Monocyte (primary cell): ENCODE measurements around the gene NOTUM.

GRCh38 chr17:81919321-81920367 lies 1.7 kb upstream of the SIRT7 start:
- PRO-cap, 2 experiments: peak in 1 of 2 experiments; most common minus-strand start chr17:81919377 (in 1)

DNA sequence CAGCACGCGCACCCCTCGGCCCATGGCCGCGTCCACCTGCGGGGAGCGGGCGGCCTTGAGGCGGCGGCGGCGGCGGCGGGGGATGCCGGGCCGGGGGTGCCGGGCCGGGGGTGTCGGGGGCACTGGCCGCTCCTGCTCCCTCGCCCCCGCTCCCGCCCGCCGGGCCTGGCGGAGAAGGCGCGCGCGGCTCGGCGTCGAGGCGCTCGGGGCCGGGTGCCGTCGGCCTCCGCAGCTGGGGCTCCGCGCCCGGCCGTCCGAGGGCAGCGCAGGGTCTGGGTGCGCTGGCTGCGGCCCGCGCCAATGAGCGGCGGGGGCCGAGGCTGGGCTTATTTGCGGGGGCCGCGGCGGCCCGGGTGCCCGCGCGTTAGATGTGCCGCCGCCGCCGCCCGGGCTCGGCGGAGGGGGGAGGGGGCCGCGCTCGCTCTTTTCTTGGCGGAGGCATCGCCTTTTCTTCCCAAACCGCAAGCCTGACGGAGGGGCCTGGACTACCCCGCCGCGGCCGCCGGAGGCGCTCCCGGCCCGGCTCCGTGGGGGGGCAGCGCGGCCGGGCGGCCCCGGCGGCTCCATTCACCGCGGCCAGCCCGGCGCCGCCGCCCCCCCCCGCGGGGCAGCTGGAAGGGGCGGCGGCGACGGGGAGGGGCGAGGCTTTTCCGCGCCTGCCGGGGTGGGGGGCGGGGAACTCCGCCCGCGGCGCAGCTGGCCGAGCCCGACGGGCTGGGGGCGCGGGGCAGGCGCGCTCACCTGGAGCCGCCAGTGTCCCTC lies at the start of gene NOTUM:
Gene NOTUM (minus strand): TSS at position 302 of the 762 bp plus-strand sequence.
- PRO-cap, 2 experiments: no peak in any of the 2 experiments

DNA sequence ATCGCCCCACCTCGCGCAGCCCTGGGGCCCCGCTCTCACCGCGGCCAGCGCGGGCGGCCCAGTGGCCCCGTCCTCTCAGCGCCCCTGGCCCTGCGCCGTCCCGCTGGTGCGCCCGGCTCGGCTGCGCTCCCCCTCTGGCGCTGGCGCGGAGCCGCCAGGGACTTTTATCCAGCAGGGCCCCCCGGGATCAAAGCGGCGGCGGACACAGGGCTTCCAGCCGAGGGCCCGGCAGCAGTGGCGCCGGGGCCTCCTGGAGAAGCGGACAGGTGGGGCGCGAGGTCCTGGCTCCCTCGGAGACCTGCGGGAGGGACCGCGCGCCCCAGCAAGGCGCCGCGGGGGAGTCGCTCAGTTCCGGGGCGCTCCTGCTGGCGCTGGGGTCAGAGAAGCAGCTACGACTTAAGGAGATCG lies 722 bp upstream of the NOTUM start:
- PRO-cap, 2 experiments: no peak in any of the 2 experiments

DNA sequence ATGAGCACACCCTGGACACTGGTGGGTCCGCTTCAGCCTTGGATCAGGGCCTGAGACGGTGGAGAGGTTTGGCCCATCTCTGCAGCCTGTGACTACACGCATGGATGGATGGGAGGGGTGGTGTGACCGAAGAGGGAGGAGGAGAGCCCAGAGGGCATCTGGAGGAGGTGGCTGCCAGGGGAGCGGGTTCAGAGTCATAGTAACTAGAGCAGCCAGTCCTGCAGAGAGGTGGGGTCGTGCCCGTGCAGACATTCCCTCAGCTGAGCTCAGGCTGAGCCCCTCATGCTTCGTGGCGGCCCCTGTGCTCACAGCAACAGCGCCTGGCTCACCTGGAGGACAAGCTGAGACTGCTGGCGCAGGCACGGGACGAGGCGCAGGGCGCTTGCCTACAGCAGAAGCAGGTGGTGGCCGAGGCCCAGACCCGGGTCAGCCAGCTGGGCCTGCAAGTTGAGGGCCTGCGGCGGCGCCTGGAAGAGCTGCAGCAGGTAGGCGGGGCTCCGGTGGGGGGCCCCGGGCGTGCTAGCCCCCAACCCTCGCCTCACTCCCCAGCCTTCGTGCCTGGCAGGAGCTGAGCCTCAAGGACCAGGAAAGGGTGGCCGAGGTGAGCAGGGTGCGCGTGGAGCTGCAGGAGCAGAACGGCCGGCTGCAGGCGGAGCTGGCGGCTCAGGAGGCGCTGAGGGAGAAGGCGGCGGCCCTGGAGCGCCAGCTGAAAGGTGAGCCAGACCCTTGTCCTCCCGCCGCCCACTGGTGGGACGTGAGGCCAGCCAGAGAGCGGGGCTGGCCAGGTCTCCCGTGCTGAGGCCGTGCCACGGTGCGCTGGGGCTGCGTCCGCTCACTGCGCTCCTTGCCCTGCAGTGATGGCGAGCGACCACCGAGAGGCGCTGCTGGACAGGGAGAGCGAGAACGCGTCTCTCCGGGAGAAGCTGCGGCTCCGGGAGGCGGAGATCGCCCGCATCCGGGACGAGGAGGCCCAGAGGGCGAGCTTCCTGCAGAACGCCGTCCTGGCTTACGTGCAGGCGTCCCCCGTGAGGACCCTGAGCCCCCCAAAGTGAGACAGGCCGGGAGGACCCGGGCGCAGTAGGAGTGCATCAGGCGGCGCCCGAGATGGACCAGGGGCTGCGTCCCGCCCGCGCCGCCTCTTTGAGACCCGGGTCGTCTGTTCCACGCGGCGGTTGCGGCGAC lies 1.3 kb upstream of the RAC3 start:
- PRO-cap, 2 experiments: no peak in any of the 2 experiments

DNA sequence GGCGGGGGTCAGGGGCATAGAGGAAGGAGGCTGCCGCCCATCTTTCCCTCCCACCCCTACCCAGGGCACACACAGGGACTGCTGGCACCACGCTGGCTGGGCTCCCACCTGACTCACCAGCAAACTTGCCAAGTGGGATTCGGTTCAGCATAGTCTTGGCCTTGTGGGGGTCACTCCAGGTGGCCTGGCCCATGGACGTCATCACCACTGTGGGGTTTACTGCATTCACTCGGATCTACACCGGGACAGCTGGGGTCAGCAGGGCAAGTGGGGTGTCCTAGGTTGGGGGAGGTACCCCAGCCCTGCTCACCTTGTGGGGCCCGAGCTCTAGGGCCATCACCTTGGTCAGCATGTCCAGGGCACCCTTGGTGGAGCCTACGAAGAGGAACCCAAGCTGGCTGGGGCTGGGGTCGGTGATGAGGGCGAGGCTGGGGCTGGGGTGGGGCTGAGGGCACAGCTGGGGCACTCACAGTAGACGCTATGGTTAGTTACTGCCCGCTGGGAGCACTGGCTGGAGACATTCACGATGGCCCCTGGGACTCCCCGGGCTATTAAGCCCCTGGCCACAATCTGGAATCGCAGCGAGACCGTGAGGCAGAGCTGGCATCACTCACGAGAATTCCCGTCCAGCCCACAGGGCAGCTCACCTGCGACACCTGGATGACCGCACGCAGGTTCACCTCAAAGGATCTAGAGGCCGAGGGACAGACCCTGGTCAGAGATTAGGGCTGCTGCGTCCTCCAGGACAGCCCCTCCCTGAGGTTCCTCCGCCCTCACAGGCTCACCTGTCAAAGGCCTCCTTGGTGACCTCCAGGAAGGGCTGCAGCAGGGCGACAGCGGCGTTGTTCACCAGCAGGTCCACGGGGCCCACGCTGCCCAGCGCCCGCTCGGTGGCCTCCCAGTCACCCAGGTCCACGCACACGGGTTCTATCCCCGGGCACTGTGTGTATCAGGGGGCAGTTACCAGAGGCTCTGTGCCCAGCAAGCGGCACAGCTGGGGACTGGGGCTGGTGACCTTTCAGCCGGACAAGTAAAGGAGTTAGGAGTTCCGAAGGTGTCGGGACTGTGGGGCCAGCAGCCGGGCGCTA lies 1.1 kb downstream of the DCXR start:
- PRO-cap, 2 experiments: no peak in any of the 2 experiments

DNA sequence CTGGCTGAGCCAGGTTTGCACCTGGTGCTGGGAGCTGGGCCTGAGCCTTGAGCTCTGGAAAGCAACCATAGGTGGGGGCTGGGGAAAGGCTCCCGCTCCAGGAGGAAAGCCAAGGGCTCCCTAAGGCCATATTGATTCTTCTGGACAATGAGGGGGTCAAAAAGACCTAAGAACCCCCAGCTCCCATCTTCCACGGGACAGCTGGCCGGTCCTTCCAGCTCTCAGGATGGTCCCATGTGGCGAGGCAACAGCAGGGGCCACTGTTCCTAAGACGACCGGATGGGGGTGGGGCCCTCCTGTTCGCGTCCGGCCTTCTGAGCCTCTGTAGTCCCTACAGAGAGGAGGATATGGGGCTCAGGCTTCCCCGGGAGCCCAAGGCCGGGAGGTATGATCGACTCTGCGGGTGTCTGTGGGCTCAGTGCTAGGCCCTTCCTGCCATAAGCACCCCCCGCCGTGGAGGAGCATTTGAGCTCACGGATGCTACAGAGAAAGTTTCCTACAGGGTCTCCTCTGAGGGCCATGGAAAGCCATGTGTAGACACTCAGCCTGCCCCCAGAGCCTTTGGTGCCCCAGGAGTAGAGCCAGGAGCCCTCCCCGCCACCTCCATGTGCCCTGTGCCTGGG lies 6.0 kb upstream of the DCXR start:
- PRO-cap, 2 experiments: no peak in any of the 2 experiments

- PRO-cap, 2 experiments: no peak in any of the 2 experiments
Observed at GRCh38 chr17:82053565-82054188, 2.0 kb downstream of the GPS1 start.

DNA sequence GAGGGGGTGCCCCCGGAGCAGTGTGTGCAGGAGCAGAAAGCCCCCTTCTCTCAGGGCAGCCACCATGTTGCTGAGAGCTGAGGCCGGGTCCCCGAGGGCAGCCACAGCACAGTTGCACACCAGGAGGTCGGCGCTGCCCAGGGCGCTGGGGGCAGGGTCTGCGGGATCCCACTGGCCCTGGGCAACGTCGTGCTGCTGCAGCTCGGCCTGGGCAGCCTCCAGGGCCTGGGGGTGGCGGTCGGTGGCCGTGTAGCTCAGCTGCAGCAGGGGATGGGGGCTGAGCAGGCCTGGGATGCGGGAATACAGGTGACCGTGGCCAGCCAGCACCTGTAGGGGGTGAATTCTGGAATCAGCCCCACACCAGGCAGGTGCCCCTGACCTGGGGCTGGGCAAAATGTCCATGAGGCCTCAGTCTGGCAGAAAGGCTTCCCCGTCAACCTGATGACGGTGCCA lies 12.5 kb downstream of the FASN start:
- PRO-cap, 2 experiments: no peak in any of the 2 experiments

- PRO-cap, 2 experiments: no peak in any of the 2 experiments
Observed at GRCh38 chr17:82086196-82086869, 11.7 kb downstream of the FASN start.

DNA sequence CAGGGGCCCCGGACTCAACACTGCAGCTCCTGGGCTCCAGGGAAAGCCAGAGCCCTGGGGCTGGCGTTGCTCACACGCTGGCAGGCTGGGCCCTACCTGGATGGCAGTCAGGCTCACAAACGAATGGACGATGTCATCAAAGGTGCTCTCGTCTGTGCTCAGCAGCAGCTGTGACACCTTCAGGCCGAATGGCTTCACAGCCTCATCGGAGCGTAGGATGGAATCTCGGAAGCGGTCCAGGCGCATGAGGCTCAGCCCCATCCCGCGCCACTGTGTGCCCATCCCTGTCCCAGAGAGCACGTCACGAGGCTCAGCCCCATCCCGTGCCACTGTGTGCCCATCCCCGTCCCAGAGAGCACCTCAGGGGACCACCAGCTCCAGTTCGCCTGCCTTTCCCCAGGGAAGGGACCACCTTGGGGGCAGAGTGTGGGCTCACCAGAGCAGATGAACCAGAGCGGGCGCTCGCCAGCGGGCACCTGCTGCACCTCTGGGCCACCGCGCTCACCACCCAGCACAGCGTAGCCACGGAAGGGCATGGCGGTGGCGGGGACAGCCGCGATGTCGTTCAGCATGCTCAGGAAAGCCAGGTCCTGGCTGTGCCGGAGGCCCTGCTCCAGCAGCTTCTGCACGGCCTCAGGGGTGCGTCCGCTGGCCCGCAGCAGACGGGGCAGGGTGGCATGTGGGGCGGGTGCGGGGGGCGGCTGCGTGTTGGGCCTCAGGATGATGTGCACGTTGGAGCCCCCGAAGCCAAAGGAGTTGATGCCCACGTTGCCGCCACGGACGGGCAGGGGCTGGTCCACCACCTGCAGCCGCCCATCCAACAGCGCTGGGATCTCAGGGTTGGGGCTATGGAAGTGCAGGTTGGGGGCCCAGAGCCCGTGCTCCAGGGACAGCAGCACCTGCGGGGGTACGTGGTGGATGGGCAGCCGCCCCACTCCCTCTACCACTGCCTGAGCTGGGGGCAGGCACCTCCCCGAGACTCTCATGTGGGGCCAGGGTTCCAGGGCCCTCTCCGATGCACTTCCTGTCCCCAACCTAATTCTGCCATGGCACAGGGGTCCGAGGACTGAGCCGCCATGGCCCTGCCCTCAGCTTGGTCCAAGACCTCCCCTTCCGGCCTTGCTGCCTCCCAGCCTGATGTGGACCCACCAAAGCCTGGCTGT lies 6.9 kb downstream of the FASN start:
- PRO-cap, 2 experiments: peak in 1 of 2 experiments; most common minus-strand start position 380 of the sequence (in 1)

DNA sequence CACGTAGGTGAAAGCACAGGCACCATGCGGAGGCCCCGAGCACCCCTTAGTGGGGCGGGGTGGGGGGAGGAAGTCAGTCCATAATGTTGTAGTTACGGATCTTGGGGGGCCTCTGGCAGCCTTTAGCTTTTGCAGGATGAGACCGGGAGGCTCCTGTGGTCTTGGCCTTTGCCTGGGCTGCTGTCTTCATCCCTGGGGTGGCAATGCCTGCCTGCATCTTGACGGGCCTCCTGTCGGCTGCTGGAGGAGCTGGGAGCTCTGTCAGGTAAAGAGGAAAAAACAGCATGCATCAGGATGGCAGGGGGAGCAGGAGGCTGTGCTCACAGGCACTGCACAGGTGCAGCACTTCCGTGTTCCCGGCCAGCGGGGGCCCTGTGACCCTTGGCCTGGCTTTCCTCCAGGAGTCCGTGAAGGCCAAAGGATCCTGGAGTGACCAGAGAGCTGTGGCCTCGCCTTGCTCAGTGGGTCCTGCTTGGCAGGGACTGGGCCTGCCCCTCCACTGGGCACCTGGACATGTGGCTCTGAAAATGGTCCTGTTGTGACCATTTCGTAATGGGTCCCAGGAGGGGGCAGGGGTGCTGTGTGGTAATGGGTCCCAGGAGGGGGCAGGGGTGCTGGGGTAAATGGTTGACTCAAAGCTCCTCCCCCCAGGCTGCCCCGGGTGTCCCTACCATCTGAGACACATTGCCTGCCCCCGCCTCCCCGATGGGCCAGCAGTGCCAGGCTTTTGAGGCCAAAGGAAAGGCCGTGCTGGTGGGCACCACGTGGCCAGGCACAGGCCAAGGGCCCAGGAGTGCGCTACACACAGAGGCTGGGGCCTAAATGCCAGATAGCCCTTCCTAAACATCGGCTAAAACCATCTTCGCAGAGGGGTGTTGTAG lies 3.8 kb upstream of the FASN start:
- PRO-cap, 2 experiments: no peak in any of the 2 experiments

DNA sequence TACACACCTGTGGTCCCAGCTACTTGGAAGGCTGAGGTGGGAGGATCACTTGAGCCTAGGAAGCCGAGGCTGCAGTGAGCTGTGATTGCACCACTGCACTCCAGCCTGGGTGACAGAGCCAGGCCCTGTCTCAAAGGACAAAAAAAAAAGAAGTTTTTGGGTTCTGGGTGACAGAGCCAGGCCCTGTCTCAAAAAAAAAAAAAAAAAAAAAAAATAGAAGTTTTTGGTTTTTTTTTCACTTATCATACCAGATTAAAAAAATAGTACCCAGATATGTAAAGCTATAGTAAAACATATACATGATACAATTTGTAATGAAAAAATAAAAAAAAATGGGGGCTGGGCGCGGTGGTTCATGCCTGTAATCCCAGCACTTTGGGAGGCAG lies 35.2 kb upstream of the FASN start:
- PRO-cap, 2 experiments: no peak in any of the 2 experiments

DNA sequence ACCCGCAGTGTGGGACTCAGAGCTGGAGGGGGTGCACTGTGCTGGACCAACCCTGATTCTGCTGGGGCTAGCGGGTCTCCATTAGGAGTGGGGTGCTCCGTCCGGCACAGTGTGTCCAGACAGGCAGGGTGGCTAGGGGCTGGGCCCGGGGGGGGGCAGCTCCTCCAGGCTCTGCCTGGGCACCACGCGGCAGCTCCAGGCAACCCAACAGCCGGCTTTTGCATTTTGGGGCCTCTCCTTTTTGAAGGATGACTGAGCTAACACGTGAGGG lies 9.1 kb downstream of the SLC16A3 start:
- PRO-cap, 2 experiments: peak in 2 of 2 experiments; most common plus-strand start position 10 of the sequence (in 1); most common minus-strand start position 216 of the sequence (in 1)

DNA sequence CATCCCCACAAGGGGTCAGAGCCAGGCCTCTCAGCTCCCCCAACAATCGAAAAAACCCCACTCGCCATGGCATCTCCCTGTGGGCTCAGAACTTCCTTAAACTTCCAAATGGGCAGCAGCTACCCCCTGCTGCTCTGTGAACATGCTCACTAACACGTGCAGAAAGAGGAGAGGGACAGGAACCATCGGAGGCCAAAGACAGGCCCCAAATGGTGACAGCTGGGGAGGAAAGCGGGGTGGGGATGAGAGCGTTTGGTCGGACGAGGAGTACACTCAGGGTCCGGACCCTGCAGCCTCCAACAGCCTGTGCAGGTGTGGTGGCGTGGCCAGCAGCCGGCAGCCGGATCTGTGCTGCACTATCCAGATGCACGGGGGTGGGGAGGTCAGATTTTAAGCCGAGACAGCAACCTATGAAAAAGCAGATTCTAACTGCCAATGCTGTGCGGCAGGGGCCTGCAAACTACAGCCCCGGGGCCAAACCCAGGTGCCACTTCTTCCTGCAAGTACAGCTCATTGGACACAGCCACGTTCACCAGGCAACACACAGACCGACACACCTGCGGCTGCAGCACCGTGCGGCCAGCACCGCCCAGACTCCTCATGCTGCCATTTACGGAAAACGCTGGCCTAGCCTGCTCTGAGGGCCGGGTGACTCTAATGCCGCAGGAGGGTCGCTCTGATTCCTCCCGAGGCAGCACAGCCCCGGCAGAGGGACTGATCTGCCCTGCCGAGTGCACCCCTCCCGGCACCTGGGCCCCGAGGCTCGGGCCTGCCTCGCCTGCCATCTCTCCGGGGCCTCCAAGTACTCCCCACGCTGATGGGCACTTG lies 21.1 kb downstream of the SLC16A3 start:
- PRO-cap, 2 experiments: peak in 2 of 2 experiments; most common plus-strand start position 166 of the sequence (in 1); most common minus-strand start position 597 of the sequence (in 1)

DNA sequence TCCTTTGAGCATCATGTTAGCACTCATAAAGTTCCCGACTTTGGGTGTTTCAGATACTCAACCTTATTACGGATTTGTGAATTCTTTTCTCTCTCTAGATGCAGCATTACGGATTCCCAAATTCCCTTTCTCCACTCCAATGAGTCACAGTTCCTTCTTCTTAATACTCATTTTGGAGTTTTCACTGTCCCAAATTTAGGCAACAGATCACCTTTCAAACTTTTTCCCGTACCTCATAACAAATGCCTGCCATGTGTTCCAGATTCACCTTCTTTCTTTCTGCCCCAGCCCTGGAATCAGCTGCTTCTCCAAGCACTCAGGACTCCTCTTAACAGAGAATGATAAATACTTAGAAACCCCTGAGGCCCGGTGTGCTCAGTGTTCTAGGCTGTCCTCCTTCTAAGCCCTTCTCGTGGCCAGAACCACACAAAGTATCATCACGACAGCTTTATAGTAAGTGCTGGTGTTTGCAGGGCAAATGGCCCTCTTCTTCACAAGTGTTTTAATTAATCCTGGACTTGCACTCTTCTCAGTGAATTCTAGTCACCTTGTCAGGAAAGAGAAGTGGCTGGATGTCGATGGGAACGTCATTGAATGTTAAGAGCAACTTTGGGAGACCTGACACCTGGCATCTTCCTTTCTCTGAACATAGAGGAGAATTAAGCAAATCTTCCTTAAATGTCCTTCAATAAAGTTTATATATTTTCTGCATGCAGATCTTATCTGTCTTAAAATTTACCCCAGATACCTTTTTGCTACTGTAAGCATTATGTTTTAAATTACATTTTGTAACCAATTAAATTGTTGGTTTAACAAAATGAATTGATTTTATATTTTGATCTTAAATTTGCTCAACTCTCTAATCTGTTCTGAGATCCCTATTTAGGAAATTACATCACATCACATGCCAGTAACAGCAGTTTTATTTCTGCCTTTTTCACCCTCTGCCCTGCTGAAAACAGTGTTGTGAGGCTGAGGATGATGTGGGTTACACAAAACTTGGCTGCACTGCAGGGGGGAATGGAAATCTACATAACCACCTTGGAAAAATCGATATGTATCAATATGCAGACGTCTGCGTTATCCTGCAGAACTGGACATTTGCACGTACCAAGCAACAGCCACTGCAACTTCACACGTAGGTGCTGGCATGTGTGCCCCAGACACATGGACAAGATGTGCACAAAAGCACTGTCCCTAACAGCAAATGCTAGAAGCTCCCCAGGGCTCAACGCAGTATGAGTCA lies 14.6 kb downstream of the CSNK1D start:
- PRO-cap, 2 experiments: peak in 2 of 2 experiments; most common plus-strand start position 560 of the sequence (in 2); most common minus-strand start position 264 of the sequence (in 1)

GRCh38 chr17:82263442-82264343 lies 9.8 kb downstream of the CSNK1D start:
- PRO-cap, 2 experiments: peak in 2 of 2 experiments; most common plus-strand start chr17:82263599 (in 2); most common minus-strand start chr17:82263599 (in 2)

- PRO-cap, 2 experiments: peak in 2 of 2 experiments; most common plus-strand start chr17:82288280 (in 2); most common minus-strand start chr17:82288086 (in 1)
Observed at GRCh38 chr17:82287856-82288706, 14.6 kb upstream of the CSNK1D start.

DNA sequence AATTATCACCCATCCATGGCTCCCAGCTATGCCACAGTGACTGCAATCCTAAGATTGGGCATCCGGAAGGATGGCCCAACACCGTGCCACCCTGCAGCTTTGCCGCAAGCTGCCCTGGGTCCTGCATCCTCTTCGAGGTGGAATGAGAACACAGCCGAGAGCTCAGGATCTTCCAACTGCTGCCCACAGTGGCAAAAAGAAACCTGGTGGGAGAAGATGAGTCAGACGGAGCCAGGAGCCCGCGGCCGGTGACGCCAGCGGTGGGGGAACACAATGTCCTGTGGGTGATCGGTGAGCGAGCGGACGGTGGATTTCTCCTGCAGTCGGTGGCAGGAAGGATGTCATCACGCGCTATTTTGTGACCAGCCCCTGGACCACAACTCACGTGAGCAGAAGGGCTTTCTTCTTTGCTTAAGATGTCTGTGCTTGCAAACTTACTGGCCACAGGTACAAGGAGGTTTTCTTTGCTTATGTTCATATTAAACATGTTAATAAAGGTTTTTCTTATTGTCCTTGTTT lies 20.1 kb downstream of the CD7 start:
- PRO-cap, 2 experiments: peak in 2 of 2 experiments; most common plus-strand start position 273 of the sequence (in 2); most common minus-strand start position 178 of the sequence (in 2)

DNA sequence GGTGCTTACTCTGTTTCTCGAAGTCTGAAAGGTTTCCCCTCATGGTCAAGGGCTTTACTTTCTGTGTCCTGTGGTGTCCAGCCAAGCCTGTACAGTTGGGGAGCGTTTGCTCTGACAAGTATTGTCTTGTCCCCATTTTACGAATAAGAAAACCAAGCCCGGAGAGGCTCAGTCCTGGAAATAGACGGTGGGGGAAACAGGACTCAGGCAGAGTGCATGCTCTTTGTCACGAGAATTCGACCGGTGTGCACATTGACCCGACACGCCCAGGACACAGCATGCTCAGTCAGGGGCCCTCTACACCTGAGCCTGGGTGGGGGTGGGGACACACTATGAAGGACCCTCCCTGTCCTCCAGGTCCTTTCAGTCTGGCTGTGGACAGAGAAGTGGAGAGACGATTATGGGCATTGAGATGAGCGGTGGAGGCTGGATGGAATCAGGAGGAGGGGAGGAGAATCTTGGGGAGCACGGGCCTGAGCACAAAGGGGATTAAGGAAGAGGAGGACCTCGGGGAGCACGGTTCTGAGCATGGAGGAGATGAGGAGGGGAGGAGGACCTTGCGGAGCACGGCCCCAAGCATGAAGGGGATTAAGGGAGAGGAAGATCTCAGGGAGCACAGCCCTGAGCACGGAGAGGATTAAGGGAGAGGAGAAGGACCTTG lies 7.4 kb downstream of the CD7 start:
- PRO-cap, 2 experiments: no peak in any of the 2 experiments

DNA sequence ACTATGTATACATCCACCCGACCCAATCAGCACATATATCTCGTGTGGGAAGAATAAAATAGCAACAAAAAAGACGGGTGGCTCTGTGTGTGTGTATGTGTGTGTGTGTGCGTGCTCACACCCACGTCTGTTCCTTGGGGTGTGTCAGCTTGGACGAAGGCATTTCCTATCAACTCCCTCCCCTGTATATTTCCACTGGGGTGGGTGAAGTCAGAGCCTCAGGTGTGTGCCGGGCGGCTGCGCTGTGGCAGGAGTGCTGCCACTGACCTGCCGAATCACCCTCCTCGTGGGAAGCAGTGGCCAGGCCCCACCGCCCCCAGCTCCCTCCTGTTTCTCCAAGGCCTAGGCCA lies 7.6 kb upstream of the CD7 start:
- PRO-cap, 2 experiments: no peak in any of the 2 experiments